ENCODE measurements around a stretch of chr6.

DNA sequence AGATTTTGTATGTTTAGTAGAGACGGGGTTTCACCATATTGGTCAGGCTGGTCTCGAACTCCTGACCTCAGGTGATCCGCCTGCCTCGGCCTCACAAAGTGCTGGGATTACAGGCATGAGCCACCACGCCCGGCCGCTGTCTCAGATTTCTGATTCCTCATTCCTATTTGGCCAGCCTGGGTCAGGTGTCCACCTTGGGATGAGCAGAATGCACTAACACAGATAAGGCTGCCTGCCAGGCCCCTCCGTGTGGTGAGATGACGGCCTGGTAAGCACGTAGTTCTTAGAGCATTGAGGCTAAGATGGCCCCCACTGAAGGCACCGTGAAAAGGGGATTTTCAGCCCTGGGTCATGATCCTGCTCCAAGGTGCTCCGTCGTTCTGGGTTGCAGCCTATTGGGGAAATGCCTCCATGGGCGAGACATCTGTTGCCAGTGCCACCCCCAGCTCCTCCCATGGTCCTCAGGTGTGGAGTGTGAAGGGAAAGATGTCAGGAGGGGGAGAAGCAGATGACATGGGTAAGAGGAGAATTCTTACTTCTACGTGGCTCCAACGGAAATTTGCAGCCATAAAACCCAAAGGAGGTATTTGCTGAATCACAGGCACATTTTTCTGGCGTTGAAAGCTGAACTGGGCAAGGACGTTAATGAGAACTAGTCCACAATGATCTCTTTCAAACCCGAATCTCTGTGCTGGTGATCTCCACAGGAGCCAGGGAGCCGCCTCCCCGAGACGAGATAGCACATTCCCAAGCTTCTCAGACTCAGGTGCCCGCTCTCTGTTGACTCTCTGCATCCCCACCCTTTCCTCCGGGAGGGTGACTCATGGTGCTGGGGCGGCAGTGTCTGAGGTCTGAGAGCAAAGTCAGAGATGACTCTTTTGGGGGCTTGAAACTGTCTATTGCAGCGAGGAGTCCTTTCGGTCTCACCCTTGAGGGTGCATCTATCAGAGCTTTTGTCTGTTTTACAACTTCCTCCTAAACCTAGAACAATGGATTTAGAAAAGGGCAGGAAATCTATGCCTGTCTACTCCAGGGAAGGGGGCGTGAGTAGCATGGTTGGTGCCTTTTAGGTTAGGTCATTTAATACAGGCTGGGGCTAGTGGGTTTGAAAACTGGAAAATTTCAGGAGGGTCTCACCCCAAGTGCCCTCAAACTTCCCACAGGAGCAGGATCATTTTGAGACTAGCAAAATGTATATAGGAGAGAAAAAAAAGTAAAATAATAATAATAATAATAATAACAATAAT, 33.9 kb upstream of the BMP6 start:
- PRO-cap, result no peak
- RAMPAGE, long total RNA, 2 experiments, result no peak in any of the 2 experiments

DNA sequence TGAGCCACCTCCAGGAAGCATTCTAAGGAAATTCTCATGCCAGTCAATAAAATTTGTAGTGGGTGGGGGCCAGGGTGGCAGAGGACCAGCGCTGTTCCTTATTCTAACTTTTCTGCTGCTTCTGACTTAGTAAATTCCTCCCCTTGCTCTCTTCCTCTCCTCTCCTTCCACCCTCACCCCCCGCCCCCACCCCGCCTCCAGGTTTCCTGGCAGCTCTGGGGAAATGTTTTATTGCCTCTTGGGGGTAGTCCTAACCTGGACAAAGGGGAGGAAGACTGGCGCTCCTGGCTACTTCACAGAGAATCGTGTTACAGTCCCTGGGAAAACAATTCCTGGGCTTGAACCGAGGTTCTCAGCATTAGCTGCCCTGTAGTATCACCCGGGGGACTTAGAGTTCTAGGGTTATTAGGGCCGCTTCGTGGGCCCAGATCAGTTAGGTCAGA, 3.3 kb downstream of the BMP6 start:
- PRO-cap, result no peak
- RAMPAGE, long total RNA, 2 experiments, result no peak in any of the 2 experiments

- PRO-cap, result no peak
- RAMPAGE, long total RNA, 2 experiments, result no peak in any of the 2 experiments
Measured at GRCh38 chr6:7879417-7879754, 31.2 kb downstream of the TXNDC5 start.

DNA sequence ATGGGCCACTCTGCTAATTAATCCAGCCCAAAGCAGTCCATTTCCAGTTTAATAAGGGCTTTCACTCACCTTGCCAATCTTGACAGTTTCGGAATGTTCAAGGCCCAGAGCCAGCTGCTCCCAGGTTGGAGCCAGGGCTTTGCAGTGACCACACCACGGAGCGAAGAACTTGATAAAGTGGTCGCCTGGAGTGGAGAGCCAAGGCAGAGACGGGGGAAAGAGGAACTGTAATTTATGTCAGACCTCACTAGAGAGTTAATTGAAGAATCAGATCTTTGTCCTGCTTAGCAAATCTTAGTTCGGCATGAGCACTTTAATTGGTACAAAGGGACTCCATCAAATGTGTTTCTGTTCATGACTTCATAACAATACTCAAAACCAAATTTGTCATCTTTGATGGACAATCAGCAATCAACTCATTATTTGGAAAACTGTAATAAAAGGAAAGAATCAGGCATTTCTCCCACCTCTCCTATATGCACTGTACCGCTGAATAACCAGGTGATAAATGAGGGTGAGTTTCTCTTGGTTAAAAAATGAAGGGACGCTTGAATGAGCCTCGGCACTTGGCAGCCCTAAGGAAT, 18.9 kb downstream of the TXNDC5 start:
- PRO-cap, result no peak
- RAMPAGE, long total RNA, 2 experiments, result no peak in any of the 2 experiments

GRCh38 chr6:7974876-7975621, 64.5 kb upstream of the TXNDC5 start:
- PRO-cap, result no peak
- RAMPAGE, long total RNA, 2 experiments, result no peak in any of the 2 experiments

DNA sequence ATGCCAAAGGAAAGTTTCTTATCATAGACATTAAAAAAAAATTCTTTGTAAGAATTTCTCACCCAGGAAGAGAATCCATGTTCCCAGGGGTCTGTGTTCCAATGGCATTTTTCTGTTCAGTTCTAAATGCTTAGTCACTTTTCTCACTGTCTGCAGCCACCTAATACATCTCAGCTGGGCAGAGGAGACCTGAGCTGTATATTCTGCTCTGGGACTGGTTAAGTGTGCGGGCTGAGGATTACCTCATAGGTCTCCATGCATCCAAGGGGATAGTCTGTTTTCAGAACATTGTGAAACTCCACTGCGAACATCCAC, 947.2 kb downstream of the TFAP2A start:
- PRO-cap, result no peak
- RAMPAGE, long total RNA, 2 experiments, result no peak in any of the 2 experiments

DNA sequence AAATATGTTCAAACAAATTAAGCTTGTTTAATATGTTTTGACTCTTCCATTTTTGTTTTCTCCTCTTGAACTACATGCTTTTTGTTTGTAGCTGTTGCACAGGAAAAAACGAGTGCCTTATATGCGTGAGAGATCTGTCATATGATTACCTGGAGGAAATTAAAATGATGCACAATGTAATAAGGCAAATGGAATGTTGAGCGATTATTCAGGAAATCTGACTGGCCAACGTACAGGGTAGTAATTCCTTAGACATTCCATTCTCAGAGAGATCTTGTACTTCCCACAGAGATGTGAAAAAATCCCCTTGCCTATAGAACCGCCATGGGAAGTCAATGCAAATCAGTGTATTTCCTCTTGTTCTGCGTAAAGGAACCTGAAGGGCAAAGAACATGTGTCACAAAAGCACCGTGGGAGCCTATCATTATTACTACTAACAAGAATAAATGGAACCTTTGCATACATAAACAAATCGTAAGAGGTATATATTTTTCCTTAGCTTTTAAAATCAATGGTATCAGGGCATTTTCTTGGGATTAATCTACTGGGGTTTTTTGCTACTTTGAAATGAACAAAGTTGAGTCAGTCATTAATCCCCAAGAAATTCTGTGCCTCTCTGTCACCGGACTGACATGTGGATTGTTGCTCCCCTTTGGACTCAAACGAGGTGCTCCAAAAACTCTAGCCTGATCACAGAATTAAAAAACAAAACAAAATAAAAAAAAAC, 911.4 kb downstream of the TFAP2A start:
- PRO-cap, result no peak
- RAMPAGE, long total RNA, 2 experiments, result no peak in any of the 2 experiments

- PRO-cap, result no peak
- RAMPAGE, long total RNA, 2 experiments, result no peak in any of the 2 experiments
Measured at GRCh38 chr6:9668351-9668745, 746.5 kb downstream of the TFAP2A start.

GRCh38 chr6:10141784-10142009, 273.2 kb downstream of the TFAP2A start:
- PRO-cap, result no peak
- RAMPAGE, long total RNA, 2 experiments, result no peak in any of the 2 experiments

- PRO-cap, result no peak
- RAMPAGE, long total RNA, 2 experiments, result no peak in any of the 2 experiments
Measured at GRCh38 chr6:10171687-10171956, 243.3 kb downstream of the TFAP2A start.

GRCh38 chr6:10355585-10355718, 59.4 kb downstream of the TFAP2A start:
- PRO-cap, result no peak
- RAMPAGE, long total RNA, 2 experiments, result no peak in any of the 2 experiments

- PRO-cap, result no peak
- RAMPAGE, long total RNA, 2 experiments, result no peak in any of the 2 experiments
Measured at GRCh38 chr6:10531503-10531994, 10.4 kb downstream of the GCNT2 start.

- PRO-cap, result no peak
- RAMPAGE, long total RNA, 2 experiments, result no peak in any of the 2 experiments
Measured at GRCh38 chr6:10659039-10659709, 35.2 kb downstream of the C6orf52 start.

- PRO-cap, result no peak
- RAMPAGE, long total RNA, 2 experiments, result no peak in any of the 2 experiments
Measured at GRCh38 chr6:10695406-10695751, 607 bp downstream of the PAK1IP1 start.

GRCh38 chr6:10719728-10720845, 2.8 kb upstream of the TMEM14C start:
- PRO-cap, result unidirectional peak, plus-strand start at chr6:10720071; bidirectional peak, plus-strand start at chr6:10720631, minus-strand start at chr6:10720645
- RAMPAGE, long total RNA, 2 experiments, result no peak in any of the 2 experiments

DNA sequence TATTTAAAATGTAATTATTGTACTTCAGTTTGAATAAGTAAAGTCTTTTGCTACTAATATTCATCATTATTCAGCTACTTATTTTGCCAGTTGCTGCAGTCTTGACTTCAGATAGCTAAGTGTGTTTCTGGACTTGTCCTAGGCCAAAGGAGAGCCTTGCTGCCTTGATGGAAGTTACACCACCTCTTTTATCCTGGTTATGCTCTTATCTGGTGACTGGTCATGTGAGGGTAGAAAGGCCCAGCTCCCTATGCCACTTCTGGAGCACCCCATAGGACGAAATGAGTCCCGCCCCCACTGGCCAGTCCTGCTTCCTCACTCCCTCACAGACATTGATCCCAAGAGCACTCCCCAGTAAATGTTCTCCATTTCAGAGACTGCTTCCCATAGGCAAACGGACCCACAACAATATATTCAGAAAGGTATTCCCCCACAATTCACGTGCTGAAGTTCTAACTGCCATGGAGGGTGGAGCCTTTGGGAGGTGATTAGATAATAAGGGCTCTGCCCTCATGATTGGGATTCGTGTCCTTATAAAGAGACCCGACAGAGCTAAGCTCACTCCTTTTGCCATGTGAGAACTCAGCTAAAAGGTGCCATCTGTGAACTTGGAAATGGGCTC, 21.4 kb upstream of the ELOVL2 start:
- PRO-cap, result no peak
- RAMPAGE, long total RNA, 2 experiments, result no peak in any of the 2 experiments

DNA sequence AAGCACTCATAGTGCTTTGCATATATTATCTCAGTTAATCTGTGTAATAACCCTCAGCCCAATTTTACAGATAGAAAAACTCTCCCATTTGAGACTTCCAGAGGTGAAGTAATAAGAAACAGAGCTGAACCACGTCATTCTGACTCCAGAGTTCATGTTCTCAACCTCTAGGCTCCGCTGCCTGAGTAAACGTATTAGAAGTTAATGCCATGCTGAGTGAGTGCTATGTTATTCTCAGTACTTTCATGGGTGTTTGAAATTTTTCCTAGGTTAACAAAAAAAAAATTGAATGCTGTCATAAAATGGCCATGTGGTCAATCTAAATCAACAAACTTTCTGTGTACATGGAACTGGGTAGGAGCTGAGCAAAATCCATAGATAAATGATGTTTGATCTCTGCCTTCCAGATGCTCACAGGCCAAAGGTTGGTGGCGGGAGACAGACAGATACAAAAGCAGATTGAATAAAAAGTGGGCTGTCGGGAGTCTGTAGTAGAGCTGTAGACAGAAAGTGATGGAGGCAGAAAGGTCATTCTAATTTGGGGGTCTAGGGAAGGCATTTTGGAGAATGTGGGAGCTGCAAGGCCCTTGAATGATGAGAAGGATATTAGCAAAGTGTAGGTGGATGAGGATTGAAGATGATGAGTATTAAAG, 22.7 kb upstream of the ELOVL2 start:
- PRO-cap, result no peak
- RAMPAGE, long total RNA, 2 experiments, result no peak in any of the 2 experiments

- PRO-cap, result bidirectional peak, plus-strand start at chr6:11096398, minus-strand start at chr6:11096301
- RAMPAGE, long total RNA, 2 experiments, result start-site peak on the plus strand in 1 of 2 experiments, at chr6:11096058-11096500 at its widest, 5 to 8 reads per replicate
Measured at GRCh38 chr6:11096057-11096551, 2.5 kb downstream of the SMIM13 start.

DNA sequence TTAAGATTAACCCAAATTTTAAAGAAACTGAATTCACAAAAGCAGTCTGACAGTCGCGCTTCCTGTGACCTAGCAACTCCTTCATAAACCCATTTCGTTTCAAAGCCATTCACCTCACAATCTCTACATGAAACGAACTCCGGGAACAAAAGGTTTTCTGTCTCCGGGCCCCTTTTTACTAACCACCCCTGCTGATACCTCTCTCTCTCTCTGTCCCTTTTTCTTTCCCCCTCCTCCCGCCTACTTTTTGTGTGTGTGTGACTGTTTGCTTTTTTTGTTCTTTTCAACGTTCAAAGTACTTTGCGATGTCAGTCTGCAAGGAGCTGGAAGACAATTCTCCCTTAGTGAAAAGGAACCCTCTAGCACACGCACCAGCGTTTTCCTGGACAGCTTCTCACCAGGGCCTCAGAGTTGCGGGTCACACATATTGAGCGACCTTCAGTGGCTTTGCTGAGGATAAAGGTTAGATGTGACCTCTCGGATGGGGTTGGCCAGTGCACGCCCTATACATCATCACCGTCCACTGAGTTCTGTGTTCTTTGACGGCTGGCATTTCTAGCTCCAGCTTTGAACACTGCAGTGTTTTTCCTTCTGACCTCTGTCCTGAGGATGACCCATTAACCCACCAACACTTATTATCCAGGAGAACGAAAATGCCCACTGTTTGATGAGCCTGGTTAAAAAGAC, 620 bp upstream of the NEDD9 start:
- PRO-cap, result no peak
- RAMPAGE, long total RNA, 2 experiments, result no peak in any of the 2 experiments

- PRO-cap, result no peak
- RAMPAGE, long total RNA, 2 experiments, result no peak in any of the 2 experiments
Measured at GRCh38 chr6:11367101-11368178, 135.0 kb upstream of the NEDD9 start.